Monocyte (primary cell): ENCODE data around the gene RBM7.

GRCh38 chr11:114274616-114275056 is 21.6 kb upstream of the NNMT start:
- PRO-cap, 2 experiments, result no peak in any of the 2 experiments

GRCh38 chr11:114300568-114301389 is 4.6 kb downstream of the NNMT start:
- PRO-cap, 2 experiments, result no peak in any of the 2 experiments

DNA sequence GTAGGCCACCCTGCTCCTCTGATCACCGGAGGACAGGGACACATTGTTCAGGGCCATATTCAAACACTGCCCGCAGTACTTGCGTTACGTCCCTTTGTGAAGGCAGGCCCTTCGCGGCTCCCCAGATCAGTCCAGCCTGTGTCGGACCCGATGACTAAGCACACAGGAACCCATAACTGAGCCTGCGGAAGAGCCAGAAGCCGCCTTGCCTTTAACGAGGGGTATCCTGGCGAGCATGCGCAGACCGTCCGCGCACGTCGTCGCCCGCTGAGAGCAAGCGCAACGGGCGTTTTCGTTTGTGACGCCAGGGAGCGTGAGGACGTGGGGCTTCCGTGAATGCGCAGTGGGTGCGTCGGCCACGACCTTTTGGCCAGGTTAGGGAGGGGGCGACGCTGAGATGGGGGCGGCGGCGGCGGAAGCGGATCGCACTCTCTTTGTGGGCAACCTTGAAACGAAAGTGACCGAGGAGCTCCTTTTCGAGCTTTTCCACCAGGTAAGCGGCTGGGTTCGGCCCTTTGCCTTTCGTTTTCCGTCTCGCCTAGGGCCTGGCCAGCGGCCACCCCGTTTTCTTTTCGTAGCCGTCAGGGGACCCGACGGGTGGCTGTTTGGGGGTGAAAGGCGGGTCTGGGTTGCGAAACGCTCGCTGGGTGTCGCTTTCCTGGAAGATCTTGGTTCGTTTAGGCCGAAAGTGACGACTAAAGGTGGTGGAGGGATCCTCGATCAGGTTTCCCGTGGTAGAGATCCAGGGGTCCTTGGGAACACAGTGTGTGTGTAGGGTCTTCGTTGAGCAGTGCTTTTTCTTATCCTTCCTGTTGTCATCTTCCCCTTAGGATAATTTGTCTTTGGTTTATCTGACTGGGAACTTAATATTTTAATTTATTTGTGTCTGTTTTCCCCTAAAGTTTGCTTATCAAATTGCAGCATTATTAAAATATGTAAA is at the start of gene RBM7:
RBM7 (plus strand) TSS at position 392 of the 940 bp plus-strand sequence.
- PRO-cap, 2 experiments, result peak in 2 of 2 experiments; most common plus-strand start position 395 of the sequence (in 2); most common minus-strand start position 138 of the sequence (in 1)

DNA sequence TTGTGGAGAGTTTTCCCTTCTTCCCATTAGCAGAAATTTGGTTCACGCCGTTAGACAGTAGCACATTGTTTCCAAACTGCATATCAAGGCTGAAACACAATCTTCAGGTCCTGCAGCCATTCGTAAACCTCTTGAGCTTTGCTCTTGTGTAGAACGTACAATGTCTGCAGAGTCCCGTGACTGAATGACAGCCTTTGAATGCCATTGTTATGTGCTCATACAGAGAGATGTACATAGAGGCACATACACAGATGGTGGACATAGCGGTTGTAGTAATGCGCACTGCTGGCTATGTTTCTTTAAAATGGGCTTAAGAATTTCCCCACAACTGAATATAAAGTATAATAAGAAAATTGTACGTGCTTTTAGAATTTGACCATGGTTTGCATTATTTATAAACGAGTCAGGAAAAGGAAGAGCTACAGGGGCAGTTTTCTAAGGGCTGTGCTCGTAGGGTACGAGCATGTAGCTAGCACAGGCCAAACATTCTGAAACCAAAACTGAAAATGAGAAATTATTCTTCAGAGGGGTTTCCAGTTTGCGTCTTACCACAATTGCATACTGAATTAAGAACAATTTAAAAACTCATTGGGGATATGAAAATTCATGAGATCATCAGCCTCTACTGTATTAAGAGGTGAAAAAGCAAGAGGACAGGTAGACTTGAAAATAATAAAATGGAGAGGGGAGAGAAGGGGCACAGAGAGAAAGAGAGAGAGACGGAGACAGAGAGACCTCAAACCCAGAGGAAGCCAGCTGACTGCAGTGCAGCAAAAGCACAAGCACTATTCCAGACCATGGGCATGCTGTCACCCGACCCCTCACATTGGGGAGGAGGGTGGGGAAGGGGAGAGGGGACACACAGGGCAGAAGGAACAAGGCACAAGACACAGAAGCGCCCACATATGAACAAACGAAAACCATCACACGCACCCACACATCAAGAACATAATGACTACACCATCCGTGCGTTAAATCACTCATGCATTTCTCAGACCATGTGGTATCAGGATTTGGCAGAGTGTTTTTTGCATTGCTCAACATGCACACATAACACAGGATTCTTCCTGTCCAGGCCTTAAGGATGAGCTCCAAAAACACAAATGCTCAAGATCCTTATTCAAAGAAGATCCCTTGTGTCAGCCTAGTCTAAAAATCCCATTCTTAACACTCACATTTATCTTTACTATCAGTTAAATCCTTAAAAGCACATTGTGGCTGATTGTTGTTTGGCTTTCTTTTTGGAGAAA is 309.8 kb downstream of the CADM1 start:
- PRO-cap, 2 experiments, result no peak in any of the 2 experiments

DNA sequence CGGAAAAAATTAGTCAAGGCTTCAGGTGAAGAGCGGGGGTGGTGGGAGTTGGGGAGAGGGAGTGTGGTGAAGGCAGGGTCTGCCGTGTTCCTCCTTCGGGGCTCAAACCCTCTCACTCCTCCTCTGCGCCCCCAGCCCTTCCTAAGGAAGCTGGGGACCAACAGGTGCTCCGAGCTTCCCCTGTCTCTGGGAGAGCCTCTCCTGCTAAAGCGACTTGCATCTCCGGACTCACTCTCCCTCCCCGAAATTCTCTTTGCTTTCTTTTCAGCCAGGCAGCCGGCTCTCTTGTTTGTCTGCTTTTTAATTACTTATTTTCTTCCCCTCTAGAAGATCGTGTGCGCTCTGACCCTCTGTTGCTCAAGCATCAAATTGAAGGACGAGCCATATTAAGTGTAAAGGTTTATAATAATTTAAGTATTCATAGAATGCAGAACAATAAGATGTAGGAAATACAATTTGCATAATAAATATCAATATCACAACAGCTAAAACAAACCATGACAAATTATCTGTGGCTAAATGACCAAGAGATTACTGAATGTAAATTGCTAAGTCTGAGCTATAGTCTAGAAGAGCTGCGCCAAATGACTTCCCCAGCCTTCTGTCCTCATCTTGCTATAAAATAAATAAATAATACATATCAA is 1.2 kb upstream of the CADM1 start:
- PRO-cap, 2 experiments, result no peak in any of the 2 experiments

- PRO-cap, 2 experiments, result no peak in any of the 2 experiments
Measured at GRCh38 chr11:115523496-115523933, 19.3 kb upstream of the CADM1 start.

DNA sequence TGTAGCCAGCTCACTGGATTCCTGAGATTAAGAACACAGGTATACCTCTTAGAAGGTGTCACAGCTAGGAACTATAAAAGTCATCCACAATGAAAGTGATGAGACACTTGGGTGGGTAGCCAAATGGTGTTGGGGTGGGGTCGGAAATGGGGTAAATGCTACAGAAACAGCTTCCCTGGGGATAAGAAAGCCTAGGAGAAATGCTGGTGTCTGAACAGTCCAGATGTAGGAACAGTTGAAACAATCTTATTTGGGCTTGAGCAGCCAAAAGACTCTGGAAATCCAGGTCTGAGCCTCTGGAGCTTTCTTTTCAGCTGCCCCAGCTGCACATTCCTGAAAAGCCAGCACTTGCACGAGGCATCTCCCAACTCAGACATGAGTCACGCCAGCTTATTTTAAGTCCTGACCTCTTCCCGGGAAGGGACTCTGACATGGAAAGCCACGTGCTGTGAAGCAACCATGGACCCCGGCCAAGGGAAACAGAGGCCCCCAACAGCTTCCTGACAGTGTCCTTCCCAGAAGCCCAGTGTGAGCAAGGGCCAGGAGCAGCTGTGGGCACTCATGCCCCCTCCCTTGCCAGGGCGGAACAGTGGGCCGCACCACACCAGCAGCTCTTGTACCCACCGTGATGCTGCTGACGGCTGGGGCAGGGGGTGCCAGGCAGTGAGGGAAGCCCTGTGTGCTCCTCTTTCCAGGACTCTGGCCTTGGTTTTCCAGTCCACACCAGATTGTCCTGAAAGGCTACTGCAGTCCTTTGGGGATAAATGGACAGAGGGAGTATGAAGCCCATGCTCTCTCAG is 118.7 kb upstream of the CADM1 start:
- PRO-cap, 2 experiments, result no peak in any of the 2 experiments

GRCh38 chr11:115658869-115660134 is 155.1 kb upstream of the CADM1 start:
- PRO-cap, 2 experiments, result no peak in any of the 2 experiments

DNA sequence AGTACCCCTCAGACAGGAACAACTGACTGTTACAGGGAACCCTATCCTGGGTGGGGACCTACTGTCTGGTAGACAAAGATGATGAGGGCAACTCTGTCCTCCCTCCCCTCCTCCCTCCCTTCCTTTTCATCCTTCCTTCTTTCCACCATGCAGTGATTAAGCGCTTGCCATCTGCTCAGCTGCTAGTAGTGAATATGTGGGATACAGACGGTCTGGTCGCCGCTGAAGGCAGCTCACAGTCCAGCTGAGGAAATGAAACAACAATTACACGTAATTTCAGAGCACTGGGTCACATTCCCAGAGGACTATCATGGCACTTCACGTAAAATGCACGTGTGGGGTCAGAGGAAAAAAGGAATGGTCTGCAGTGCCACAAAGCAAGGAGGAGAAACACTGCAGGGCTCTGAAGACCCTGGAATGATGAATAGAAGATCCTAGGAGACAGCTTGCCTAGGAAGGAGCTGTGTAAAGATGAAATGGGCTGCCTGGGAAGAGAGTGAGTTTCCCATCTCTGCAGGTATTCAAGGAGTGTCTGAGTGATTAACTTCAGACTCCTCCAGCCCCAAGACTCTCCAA is 597.0 kb downstream of the BUD13 start:
- PRO-cap, 2 experiments, result no peak in any of the 2 experiments

DNA sequence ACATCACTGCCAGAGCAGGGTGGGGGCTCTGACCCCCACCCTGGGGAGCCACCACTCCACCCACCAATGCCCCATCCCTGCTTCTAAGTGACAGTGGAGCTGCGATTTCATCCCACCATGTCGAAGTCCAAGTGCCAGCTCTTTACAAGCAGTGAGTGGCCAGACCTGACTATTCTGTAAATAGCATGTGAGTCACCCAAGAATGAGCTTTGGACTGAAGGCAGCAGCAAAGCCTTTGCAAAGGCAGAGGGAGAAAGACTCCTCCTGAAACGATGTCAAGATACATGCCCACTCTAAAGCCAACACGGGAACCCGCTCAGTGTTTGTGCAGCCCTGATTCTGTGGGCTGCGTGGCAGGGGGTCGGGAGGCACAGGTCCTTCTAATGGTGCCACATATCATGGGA is 209.4 kb downstream of the BUD13 start:
- PRO-cap, 2 experiments, result no peak in any of the 2 experiments

DNA sequence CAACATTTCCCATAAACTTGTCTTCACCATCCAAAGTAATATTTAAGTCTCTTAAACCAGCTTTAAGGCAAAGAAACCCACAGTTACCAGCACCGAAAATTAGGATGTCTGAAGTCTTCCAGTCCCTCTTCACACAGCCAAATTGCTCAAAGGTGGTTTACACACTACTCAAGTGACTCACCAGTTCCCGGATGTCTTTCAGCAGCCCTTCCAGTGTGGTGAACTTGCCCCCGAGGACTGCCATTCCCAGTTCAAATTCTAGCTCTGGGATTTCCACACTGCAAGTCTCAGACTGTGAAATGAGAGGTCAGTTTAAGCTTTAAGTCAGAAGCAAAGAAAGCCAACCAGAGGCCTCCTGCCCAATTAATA is 5.1 kb downstream of the ZPR1 start:
- PRO-cap, 2 experiments, result peak in 1 of 2 experiments; most common minus-strand start position 285 of the sequence (in 1)

GRCh38 chr11:116783510-116783843 is 4.3 kb downstream of the ZPR1 start:
- PRO-cap, 2 experiments, result no peak in any of the 2 experiments

- PRO-cap, 2 experiments, result no peak in any of the 2 experiments
Measured at GRCh38 chr11:116791924-116792666, 416 bp upstream of the APOA5 start.

- PRO-cap, 2 experiments, result no peak in any of the 2 experiments
Measured at GRCh38 chr11:116977144-116977367, 121.2 kb downstream of the SIK3 start.

GRCh38 chr11:117095411-117096345 is 2.5 kb downstream of the SIK3 start:
- PRO-cap, 2 experiments, result peak in 2 of 2 experiments; most common minus-strand start chr11:117095868 (in 2)

GRCh38 chr11:117145023-117145793 is 1.1 kb downstream of the PAFAH1B2 start:
- PRO-cap, 2 experiments, result peak in 2 of 2 experiments; most common plus-strand start chr11:117145203 (in 1); most common minus-strand start chr11:117145210 (in 2)

DNA sequence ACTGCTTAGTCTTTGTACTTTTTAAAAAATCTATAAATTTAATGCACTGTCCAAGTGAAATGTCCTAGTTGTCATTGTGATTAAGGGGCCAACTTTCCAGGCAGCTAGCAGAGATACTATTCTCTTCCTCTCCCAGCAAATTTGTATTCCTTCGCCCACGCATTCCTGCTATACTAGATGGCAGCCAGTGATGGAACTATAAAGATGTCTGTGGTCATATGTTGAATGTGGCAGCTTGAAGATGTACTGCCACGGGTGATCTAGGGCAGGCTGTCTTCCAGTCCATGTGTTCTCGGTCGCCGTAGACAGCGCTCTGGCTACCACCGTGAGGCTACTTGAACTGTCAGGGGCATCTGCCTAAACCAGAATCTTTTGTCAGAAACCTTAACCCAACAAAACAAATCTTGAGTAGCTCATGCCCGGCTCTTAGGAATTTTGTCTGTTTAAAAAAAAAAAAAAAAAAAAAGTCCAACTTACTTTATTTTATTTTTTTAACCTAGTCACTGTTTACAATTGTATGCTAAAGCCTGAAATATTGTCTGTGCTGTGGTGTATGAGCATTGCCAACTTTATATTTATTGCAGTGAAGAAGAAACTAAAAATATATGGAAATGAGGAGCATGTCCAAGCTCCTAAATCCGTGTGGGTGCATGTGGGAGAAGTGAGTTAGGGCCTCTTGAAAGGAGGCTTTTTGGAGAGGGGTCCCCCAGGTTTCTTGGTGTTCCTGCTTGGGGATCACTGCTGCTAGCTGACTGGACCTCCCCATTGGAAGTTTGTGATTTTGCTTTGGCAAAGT is 8.2 kb upstream of the SIDT2 start:
- PRO-cap, 2 experiments, result no peak in any of the 2 experiments

GRCh38 chr11:117179997-117180488 is 1.5 kb downstream of the SIDT2 start:
- PRO-cap, 2 experiments, result peak in 2 of 2 experiments; most common plus-strand start chr11:117180146 (in 1); most common minus-strand start chr11:117180176 (in 1)

GRCh38 chr11:117185585-117186386 is 7.2 kb downstream of the SIDT2 start:
- PRO-cap, 2 experiments, result peak in 1 of 2 experiments; most common minus-strand start chr11:117186277 (in 1)

GRCh38 chr11:117186387-117186798 is 7.8 kb downstream of the SIDT2 start:
- PRO-cap, 2 experiments, result peak in 1 of 2 experiments; most common plus-strand start chr11:117186486 (in 1)